M059J (cell line): ENCODE results near the genes PRDM8 and PLAC8.

- RAMPAGE, long total RNA, result no peak
Measured at GRCh38 chr4:80196869-80197718, at the start of gene PRDM8. Gene PRDM8 (plus strand): TSS chr4:80197503.

DNA sequence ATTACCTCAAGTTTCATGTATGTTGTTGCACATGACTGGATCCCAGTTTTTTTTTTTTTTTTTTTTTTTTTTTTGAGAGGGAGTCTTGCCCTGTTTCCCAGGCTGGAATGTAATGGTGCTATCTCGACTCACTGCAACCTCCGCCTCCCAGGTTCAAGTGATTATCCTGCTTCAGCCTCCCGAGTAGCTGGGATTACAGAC, 236.8 kb downstream of the CFAP299 start:
- RAMPAGE, long total RNA, result no peak

GRCh38 chr4:81118184-81118741, 87.8 kb downstream of the BMP3 start:
- RAMPAGE, long total RNA, result no peak

- RAMPAGE, long total RNA, result no peak
Measured at GRCh38 chr4:81470220-81471396, 1.1 kb downstream of the RASGEF1B start.

- RAMPAGE, long total RNA, result no peak
Measured at GRCh38 chr4:81490660-81491258, 19.1 kb upstream of the RASGEF1B start.

GRCh38 chr4:81505751-81506312, 34.1 kb upstream of the RASGEF1B start:
- RAMPAGE, long total RNA, result no peak

GRCh38 chr4:82424451-82425309, 5.6 kb downstream of the HNRNPDL start:
- RAMPAGE, long total RNA, result no peak

GRCh38 chr4:82984151-82985035, 26.2 kb downstream of the LIN54 start:
- RAMPAGE, long total RNA, result no peak

- RAMPAGE, long total RNA, result no peak
Measured at GRCh38 chr4:83088705-83089070, 25.8 kb downstream of the PLAC8 start.

DNA sequence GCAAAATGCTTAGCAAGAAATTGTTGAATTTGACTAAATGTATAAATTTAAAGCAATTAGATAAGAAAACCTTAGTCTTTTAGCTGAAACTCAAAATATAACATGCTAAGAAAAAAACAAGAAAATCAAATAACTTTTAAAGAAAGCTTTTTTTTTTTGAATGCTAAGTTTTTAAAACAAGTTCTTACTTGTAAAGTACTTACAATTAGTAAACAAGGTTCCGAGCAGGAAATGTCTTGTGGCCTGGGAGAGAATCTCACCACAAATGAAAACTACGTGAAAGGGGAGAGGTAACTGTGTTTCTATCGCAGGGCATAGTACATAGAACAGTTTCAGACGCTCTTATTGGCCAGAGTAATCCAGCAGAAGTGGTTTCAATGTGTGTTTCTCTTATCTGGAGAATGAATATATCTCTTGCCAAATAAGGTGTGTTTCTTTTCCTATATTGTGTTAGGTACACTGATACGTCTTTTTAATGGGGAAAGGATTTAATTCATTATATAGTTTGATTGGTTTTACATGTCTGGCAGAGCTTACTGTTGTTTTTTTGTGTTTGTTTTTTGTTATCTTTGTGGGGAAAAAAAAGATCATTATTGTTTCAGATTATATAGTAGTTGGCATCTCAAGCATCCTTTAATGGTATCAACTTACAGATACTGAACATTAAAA, at the start of gene PLAC8:
Gene PLAC8 (minus strand): TSS at position 267 of the 669 bp plus-strand sequence.
- RAMPAGE, long total RNA, result start-site peak on the minus strand centred at position 278 of the sequence, 30 bp wide, 114 and 25 reads in 2 replicates

DNA sequence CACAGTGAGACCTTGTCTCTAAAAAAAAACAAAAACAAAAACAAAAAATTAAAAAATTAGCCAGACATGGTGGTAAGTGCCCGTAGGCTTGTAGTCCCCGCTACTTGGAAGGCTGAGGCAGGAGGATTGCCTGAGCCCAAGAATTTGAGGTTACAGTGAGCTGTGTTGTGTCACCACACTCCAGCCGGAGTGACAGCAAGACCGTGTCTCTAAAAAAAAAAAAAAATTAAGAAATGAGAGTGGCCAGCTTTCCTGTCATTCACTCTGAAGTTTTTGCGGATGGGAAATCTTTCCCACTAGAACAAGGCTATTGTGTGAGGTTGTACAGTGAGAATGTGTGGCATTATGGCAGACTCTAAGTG, 1.4 kb upstream of the PLAC8 start:
- RAMPAGE, long total RNA, result no peak

DNA sequence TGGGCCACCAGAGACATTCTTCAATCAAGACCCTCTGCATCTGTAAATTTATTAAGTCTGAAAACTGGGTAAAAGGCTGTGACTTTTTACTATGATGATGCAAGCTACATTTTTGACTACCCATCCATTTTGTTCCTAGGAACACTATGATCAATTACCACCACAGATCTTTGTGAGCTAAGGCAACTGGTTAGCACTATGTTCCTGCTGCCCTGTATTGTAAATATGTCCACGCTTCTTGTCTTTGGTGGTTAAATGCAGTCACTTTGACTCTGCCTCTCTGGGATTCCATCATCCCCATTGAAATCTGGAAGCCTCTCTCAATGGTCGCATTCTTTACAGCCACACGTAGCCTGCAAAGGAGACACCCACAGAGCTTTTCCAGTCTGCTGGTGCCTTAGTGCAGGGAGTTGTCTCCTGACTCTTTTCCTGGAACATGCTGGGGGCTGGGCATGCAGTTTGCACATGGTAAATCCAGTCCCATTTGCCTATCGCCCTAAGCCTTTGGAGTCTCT, 34.0 kb downstream of the COQ2 start:
- RAMPAGE, long total RNA, result no peak

GRCh38 chr4:83504402-83504757, 19.5 kb upstream of the ABRAXAS1 start:
- RAMPAGE, long total RNA, result no peak

- RAMPAGE, long total RNA, result no peak
Measured at GRCh38 chr4:84499722-84499983, 561 bp upstream of the NKX6-1 start.

- RAMPAGE, long total RNA, result no peak
Measured at GRCh38 chr4:84869347-84869752, 97.1 kb downstream of the WDFY3 start.

- RAMPAGE, long total RNA, result no peak
Measured at GRCh38 chr4:85456866-85457088, 18.2 kb upstream of the ARHGAP24 start.

DNA sequence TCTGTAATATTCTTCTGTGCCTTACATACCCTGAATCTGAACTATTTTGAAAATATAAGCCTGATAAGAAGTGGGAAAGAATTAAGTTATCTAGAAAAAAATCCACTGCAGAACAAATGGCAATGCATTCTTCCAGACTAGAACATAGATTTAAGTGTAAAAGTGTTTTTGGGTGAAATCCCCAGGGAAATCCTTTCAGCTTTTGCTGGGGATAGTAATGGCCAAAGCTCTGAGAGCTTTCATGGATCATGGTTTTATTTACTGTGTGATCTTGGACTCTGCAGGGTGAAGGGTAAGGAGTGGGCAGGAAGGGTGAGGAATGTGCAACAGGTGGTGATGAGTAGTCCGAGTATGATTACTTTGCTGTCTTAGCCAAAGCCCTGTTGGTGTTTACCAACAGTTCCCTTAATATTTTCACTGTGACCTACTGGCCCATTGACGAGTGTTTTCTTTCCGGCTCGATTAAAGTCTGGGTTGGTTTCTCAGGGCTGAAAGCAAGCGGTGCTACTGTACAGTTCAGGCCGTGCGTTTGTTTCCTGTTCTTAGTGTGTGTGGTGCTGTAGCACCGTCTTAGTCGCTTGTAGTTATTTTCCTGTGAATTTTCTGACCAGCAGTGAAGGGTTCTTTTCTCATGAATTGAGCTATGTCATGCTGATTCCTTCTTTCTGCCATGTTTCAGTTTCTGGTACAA, 2.5 kb downstream of the ARHGAP24 start:
- RAMPAGE, long total RNA, result no peak

DNA sequence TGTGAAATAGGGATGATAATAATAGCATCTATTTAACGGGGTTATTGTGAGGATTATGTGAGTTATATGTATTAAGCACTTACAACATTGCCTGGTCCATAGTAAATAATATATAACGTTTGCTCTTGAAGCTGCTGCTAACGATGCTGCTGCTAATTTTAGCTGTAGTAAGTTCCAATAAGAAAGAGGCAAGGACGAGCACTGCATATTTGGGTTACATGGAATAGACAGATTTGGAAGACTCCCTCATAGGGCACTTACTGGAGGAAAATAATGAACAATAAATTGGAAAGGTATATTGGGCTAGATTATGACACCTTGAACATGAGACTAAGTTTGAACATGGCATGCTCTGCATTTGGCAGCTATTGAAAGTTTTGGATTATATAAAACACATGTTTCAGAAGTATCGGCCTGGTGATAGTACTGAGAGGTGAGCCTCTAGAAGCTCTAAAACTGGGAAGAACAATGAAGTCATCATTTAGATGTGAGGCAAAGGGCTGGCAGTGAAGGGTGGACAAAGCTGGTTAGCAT, 68.0 kb downstream of the ARHGAP24 start:
- RAMPAGE, long total RNA, result no peak

DNA sequence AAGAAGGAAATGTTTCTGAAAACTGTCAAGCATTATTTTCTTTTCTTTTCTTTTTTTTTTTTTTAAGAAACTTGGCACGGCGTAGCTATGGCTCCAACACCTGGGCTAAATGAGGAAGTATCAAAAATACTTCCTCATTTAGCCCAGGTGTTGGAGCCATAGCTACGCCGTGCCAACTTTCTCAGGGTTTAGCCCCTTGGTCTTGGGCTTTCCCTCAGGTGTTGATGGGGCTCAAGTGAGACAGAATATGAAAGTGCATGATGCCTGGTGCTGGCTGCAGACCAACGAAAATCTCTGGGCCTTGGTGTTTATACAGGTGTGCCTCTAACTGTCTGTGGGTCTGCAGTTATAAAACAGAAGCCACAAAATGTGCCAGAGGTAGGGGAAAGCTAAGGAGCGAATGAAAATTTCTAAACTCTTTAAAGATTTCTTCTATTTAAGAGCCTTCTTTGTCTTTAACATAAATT, 132.7 kb downstream of the ARHGAP24 start:
- RAMPAGE, long total RNA, result no peak

- RAMPAGE, long total RNA, result no peak
Measured at GRCh38 chr4:85778150-85779213, 303.5 kb downstream of the ARHGAP24 start.